ENCODE data around the gene EIF3C.

GRCh38 chr16:28491124-28491613, 705 bp downstream of the CLN3 start:
- PRO-cap, result no peak

DNA sequence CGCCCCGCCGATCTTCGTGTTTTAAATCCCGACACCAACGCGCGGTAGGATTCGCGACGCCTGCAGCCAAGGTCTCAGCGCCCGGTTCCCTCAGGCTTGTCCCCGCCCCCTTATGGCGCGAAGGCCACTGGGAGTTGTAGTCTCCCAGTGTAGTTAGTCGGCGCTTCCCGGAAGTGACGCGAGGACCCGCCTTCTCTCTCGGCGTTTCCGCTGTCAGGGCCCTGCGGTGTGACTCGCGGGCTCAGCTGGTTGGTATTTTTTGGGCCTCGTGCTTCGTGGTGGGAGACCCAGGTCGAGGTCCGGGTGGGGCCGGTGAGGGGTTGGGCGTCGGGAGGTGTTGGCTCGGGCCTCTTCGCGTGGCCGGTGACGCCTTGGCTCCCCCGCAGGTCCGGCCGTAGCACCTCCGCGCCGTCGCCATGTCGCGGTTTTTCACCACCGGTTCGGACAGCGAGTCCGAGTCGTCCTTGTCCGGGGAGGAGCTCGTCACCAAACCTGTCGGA, at the start of gene EIF3C:
Gene EIF3C (plus strand): TSS at position 194 of the 500 bp plus-strand sequence.
- PRO-cap, result no peak

GRCh38 chr16:28823699-28824829, 1.3 kb downstream of the ATXN2L start:
- PRO-cap, result bidirectional peak, plus-strand start at chr16:28824084, minus-strand start at chr16:28823969

- PRO-cap, result no peak
Measured at GRCh38 chr16:28825950-28827290, 3.6 kb downstream of the ATXN2L start.

DNA sequence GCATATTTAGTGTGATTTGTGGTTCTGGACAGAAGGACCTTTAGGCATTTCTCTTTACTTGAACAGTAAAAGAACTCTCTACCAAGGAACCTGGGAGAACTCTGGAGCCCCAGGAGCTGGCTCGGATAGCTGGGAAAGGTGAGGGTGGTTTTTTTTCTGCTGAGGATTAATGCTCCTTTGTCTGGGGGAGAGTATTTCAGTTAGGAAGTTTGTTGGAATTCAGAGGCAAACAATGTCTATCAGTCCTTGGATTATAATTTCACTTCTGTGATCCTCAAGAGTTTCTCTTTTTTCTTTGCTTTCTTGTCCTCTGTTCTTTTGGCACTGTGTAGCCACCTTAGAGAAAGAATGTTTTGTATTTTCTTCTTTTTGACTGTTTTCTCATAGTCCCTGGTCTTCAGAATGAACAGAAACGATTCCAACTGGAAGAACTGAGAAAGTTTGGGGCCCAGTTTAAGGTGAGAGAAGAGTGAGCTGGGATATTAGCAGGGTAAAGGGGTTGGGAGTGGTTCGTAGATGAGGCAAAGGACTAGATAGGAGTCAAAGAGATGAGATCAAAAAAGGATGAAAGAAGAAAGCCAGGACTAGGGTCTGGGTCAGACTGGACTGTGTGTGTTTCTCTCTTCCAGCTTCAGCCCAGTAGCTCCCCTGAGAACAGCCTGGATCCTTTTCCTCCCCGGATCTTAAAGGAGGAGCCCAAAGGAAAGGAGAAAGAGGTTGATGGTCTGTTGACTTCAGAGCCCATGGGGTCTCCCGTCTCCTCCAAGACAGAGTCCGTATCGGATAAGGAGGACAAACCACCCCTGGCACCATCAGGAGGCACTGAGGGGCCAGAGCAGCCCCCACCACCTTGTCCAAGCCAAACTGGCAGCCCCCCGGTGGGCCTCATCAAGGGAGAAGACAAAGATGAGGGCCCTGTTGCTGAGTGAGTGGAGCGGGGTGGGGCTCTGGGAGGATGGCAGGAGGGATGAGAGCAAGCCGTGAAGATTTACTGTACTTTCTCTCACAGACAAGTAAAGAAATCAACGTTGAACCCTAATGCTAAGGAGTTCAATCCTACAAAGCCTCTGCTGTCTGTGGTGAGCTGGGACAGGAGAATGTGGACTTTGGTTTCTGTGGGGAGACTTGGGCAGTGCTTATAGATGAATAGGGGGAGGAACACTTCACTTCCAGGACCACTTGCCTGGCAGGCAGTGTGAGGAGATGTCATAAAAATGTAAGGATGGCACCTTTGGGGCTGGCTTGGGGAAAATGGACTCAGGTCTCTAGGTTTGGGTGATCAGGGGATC, 10.1 kb downstream of the ATXN2L start:
- PRO-cap, result no peak

GRCh38 chr16:28879375-28880520, 1.5 kb downstream of the ATP2A1 start:
- PRO-cap, result no peak

- PRO-cap, result no peak
Measured at GRCh38 chr16:28905985-28906398, 19.0 kb downstream of the RABEP2 start.

GRCh38 chr16:28915309-28915684, 9.7 kb downstream of the RABEP2 start:
- PRO-cap, result no peak

GRCh38 chr16:28986622-28986948, 1.7 kb downstream of the LAT start:
- PRO-cap, result no peak

DNA sequence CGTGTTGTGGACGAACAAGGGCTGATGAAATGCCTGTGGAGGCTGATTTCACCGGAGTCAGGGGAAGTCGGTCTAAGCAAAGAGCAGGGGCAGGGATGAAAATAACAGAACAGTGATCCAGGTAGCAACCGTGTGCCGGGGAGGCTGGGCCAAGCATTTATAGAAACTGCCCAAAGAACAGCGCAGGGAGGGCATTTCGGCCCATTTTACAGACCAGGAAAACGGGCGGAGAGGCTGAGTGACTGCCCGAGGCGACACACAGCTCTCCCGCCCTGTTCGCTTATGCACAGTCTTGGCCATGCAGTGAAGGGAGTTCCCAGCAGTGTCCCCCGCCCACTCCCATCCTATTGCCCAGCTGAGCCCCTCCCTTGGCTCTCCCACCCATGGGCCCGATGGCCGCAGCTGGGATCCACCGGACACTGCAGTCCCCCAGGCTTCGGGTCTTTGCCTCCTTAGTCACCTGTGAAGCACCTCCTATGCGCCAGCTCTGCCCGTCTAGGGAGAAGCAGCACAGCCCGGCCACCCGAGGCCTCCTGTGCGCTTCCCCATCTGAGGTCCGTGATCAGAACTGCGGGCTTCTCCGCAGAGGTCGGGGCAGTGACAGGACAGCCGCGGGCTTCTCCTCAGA, 142.8 kb downstream of the LAT start:
- PRO-cap, result no peak

DNA sequence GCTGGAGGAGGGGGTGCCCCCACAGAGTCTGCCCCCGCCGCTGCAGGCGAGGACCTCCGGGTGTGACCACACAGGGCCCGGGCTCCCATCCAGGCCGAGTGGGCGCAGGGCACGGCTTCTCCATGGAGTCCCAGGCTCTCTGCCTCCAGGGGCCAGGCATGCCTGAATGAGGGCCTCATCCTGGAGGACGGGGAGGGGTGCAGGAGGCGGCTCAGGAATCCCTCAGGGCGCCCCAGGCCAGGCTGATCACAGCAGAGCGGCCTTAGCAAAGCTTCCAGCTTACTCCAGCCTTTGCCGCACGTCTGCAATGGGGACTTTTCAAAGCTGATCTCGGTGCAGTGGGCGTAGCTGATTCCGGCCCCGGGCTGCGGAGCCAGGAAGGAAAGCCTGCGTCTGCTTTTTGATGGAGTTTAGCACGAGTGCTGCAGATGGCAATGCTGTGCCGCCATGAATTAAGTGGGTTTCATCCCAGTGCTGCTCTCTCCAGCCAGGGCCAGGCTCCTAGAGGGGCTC, 146.5 kb downstream of the LAT start:
- PRO-cap, result no peak

DNA sequence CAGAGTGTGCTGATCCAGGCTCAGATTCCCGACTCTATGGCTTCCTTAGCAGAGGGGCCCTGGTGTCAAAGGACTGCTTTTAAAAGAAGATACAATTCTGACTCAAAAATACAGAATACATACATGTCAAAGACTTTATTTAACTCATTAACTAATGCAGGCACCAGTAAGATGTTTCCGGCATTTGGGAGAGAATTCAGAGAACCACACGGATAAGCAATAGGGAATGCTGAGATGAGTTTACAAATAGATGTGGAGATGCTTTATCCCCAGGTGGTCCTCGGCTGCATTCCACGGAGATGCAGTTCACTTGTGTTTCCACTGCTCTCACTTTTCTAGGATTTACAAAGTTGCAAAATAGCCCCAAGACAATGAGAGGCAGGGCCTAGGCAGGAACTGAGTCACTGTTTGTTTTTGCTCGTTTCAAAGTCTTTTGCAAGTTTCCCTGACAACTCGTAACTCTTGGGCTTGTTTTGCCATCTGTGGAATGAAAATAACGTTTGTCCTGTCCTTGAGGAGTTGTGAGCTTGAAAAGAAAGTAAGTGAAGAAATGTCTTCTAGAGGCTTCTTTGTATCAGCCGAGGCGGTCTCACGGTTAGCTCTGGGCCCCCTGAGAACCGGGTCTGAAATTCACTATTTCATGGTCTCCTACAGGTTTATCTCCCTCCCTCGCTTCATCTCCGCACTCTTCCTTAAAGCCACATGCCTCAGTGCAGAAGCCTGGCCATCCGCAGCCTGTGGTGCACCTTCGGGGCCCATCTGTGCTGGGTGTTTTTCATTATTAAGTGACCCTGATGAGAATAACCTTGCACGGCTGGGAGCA, 172.2 kb downstream of the LAT start:
- PRO-cap, result no peak

GRCh38 chr16:29182354-29182992, 197.6 kb downstream of the LAT start:
- PRO-cap, result no peak

- PRO-cap, result no peak
Measured at GRCh38 chr16:29200161-29200952, 206.2 kb downstream of the NPIPB11 start.

DNA sequence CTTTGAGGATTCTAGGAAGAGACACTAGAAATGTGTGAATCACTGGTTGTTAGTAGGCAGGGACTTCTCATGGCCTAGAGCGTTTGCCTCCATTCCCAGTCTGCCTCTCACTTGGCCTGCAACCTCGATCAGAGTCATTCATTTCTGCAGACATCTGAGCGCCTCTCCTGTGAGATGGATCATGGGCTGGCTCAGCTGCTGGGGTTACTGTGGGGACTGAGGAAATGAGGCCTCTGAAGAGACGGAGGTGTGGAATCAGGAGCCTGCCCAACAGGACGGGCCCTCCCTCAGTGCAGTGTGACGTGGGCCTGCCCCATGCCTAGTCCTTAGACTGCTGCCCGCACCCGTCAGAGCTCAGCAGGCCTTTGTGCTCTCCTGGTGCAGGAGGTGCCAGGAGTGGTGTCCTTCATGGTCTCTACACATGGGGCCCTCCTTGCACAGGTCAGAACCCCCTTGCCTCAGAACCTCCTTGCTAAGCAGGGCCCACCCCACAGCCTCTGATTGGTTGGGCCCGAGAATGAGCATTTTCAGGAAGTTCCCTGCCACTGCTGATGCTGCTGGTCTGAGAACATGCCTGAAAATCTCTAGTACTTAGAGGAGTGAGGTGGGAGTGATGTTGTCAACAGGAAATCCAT, 99.4 kb downstream of the NPIPB11 start:
- PRO-cap, result no peak

DNA sequence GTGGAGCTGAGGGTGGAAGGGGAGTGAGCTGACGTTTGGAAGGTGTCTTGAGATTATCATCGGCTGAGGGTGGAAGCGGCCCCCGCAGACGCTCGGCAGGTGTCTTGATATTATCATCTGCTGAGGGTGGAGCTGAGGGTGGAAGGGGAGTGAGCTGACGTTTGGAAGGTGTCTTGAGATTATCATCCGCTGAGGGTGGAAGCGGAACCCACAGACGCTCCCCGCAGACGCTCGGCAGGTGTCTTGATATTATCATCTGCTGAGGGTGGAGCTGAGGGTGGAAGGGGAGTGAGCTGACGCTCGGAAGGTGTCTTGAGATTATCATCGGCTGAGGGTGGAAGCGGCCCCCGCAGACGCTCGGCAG, 24.5 kb downstream of the NPIPB11 start:
- PRO-cap, result no peak

DNA sequence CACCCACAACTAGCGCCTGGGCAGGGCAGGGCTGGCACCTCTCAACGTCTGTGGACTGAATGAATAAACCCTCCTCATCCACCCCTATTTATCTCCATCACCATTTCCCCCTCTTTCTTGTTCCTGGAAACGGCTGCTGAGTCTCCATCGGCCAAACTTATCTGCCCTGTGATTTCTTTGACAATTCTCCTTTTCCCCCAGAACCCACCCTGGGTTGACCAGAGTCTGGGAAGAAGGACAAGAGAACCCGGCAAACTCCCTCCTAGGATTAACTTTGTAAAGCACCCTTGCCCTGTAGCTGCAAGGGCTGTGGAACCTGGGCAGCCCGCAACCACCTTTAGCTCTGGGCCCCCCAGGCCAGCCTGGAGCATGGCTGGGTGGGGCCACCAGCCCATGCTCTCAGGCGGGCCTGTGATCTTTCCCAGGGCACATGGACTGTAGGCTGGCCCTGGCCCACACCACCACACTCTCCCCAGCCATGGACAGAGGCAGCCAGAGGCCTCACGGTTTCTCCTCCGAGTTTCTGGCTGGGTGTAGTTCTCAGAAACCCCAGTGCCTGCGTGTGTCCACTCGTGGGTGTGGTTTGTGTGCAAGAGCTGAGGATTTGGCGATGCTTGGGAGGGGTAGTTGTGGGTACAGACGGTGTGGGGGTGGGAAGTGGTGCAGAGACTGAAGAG, 2.5 kb downstream of the SPN start:
- PRO-cap, result no peak

- PRO-cap, result no peak
Measured at GRCh38 chr16:29702314-29702825, 23.4 kb downstream of the QPRT start.

DNA sequence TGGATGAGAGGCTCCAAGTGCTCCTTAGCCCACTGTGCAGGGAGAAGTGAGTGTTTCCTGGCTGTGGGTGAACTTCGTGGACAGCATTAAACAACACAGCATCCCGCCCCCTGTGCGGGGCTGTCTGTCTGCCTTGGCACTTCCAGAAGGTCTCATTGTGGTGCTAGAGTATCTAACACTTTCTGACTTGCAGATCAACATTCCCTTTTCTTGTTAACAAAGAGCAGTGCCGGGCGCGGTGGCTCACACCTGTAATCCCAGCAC, 4.0 kb downstream of the C16orf54 start:
- PRO-cap, result no peak

GRCh38 chr16:29804348-29805077, 1.8 kb upstream of the MAZ start:
- PRO-cap, result unidirectional peak, plus-strand start at chr16:29804699; unidirectional peak, plus-strand start at chr16:29804834